SK-MEL-5 (cell line): Measurements from ENCODE around the gene SPINT1.

DNA sequence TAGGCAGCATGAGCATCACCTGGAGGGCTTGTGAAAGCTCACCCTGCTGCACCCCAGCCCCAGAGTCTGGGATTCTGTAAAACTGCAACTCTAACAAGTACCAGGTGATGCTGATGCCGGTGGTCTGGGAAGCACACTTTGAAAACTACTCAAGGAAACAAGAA is 1.9 kb downstream of the THBS1 start:
RAMPAGE:
- cytosol, long total RNA: no peak
- long total RNA: no peak
- nucleus, long total RNA: no peak

RAMPAGE:
- cytosol, long total RNA: no peak
- long total RNA: no peak
- nucleus, long total RNA: no peak
Observed at GRCh38 chr15:39592062-39592389, 11.1 kb downstream of the THBS1 start.

GRCh38 chr15:39593993-39594826 is 13.3 kb downstream of the THBS1 start:
RAMPAGE:
- cytosol, long total RNA: no peak
- long total RNA: no peak
- nucleus, long total RNA: no peak

RAMPAGE:
- cytosol, long total RNA: no peak
- long total RNA: no peak
- nucleus, long total RNA: no peak
Observed at GRCh38 chr15:39595290-39596490, 14.8 kb downstream of the THBS1 start.

GRCh38 chr15:40040019-40040549 is 1.1 kb upstream of the SRP14 start:
RAMPAGE:
- cytosol, long total RNA: no peak
- long total RNA: no peak
- nucleus, long total RNA: no peak

DNA sequence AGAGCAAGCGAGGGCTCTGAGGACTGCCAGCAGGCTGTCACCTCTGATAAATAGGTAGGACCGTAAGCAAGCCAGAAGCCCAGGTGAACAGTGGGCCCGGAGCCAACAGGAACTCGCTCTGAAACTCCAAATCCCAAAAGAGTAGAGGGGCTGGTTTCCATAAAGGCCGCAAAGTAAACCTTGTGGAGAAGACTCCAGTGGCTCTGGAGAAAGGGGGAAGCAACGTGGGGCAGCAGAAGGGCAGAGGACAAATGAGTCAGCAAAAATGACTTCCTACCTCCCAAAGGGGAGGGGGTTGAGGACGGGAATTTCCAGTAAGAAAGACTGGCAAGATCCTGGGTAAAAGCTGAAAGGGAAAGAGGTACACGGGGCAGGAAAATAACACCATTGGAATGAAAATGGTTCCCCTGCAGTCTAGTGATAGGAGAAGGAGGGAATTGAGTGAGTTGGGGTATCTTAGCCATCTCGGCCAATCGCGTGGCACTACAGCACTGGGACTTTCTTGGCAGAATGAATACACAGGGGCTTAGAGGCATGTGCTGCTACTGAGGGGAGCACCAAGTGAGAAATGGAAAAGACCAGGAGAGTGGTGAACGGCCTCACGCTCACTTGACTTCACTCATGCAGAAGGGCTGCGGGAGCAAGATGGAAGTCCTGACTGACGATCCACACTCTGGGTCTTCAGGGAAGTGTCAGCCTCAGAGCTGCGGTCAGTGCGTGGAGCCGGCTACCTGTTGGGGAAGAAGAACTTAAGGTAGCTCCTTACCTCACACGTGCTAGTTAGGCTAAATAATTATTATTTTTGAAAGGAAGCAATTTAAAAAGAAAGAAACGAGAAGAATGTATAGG is 33.2 kb downstream of the BMF start:
RAMPAGE:
- cytosol, long total RNA: no peak
- long total RNA: no peak
- nucleus, long total RNA: no peak

DNA sequence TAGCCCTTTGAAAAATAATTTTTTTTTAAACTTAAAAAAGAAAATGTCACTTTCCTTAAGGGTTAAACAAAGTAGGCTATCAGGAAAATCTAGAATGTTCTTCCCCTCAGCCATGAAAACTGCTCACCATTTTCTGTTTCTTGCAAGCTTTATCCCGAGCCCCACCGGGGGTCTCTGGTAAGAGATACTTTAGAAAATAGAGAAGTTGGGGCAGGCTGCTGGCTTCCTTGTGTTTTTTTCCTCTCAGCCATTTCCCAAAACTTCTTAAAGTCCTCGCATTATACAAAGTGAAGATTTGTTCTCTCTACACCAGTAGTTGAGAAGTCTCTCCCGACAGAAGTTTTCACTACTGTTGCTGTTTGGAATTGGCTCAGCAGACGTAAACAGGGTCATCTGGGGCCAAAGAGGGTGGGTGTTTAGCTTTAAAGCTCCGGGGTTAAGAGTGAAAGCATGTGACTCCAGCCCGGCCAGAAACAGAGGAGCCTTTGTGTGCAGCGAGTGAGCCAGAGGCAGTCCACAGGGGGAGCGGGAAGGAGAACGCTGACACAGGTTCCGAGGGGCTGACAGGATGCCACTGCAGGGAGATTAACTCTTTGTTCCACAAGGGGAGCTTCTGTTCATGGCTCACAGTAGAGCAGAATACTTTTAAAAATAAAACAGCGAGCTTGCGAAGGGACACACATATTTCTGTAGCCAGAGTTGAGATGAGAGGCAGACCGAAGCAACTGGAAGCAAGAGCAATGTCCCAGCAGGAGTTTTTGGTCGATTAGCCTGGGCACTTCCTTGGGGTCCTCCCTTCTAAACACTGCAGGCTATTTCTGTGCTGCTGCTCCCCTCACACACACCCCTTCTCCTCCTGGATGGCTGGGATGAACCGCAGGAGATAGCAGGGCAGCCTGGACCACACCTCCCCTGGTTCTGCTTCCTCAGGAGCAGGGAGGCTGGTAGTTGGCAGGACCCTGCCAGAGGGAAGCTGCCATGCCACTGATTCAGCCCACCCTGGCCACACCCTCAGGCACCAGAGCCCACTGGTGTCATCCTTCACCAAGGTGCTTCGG is 26.9 kb downstream of the BMF start:
RAMPAGE:
- cytosol, long total RNA: no peak
- long total RNA: no peak
- nucleus, long total RNA: start-site peak on the minus strand centred at position 337 of the sequence, 41 bp wide, 59 and 8 reads in 2 replicates

GRCh38 chr15:40097661-40098482 is 10.8 kb downstream of the BMF start:
RAMPAGE:
- cytosol, long total RNA: no peak
- long total RNA: no peak
- nucleus, long total RNA: no peak

DNA sequence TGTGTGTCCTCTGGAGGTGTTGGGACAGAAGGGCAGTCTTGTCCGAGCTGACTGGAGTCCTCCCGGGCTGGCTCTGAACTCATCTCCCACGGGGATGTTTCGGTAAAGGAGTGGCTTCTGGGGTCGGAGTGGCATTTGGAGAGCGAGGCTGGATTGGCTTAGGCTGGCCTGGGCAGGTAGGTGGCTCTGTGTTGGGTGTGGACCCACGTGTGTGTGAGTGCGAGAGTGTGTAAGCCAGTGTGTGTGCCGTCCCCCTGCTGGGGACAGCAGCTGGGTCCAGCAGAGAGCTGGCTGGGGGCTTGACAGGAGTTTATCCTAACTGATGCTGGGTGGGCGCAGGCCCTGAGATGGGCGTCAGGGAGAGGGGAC is 748 bp downstream of the PAK6 start:
RAMPAGE:
- cytosol, long total RNA: no peak
- long total RNA: no peak
- nucleus, long total RNA: no peak

DNA sequence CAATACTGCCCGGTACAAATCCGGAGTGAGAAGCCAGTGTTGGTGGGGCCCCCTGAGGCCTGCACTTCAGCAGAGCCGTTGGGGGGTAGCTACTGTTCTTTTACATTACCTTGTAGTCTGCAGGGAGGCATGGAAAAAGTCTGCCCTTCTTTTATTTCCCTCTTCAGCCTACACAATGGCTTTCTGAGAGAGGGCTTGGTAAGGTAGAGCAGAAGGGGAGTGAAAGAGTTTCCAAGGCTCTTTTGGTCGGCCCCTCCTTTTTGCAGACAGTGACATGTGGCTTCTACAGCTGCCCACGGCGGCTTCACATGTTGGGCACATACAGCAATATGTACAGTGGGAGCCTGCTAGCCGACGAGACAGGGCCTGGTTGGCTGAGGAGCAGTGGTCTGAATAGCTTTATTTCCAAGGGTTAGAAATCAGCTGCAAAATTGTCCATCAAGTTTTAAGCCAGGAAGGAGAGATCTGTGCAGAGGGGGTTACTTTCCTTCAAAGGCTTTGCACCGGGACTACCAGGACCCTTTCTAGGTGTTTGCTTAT is 4.0 kb downstream of the INAFM2 start:
RAMPAGE:
- cytosol, long total RNA: no peak
- long total RNA: no peak
- nucleus, long total RNA: no peak

DNA sequence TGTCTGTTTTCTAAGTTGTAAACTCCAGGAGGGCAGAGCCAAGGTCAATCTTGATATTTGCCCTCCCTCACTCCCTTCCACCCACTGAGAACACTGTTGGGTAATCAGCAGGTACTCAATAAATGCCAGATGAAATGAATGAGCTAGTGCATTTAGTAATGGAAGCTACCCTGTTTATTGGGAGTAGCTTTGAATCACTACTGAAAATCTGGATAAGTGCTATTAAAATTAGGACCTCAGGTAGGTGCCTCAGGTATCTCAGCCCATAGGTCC is 311 bp upstream of the KNSTRN start:
RAMPAGE:
- cytosol, long total RNA: no peak
- long total RNA: no peak
- nucleus, long total RNA: no peak

RAMPAGE:
- cytosol, long total RNA: no peak
- long total RNA: no peak
- nucleus, long total RNA: no peak
Observed at GRCh38 chr15:40389428-40390516, 7.3 kb downstream of the KNSTRN start.

GRCh38 chr15:40506842-40507408 is 36.1 kb downstream of the CHST14 start:
RAMPAGE:
- cytosol, long total RNA: no peak
- long total RNA: no peak
- nucleus, long total RNA: no peak

DNA sequence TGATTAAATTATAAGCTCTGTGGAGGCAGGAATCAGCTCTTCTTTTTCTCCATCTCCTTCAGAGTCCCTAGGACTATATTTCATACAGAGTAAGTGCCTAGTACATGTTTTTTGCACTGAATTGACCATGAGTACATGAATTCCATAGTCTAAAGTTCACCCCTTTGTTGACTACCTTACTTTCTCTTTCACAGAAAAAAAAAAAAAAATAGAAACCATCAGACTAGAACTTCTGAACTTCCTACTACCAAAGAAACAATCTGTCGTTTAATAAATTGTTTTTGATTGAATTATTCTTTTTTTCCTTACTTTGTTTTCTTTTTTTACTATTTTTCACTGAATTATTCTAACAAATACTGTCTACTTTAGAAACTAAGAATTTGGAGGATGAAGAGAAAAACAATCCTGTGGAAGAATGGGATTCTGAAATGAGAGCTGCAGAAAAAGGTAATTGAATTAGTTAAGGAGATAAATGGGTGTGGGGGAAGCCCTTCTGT is 45.0 kb upstream of the RAD51 start:
RAMPAGE:
- cytosol, long total RNA: no peak
- long total RNA: no peak
- nucleus, long total RNA: no peak

DNA sequence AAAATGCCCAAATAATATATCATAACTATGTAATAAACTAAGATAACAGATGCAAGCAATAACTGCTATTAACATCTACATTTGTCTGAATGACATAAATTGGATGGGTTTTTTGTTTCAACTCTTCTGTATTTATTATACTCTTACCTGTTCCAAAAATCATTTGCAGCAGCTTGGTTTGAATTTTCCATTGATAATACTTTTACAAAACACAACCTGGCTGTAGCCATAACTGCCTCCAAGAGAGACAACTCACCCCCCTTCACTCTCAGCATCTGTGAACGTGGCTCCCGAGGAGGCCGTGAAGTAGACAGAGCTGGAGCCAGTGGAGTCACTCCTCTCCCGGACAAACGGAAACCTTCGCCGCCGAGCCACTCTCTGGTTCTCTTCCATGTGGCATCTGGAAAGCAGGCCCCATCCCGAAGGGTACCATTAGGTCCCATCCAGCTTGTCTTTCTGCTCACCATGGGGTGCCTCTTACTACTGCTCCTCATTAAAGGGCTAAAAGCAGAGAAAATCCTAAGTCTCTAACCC is 3.8 kb downstream of the RMDN3 start:
RAMPAGE:
- cytosol, long total RNA: no peak
- long total RNA: no peak
- nucleus, long total RNA: no peak

DNA sequence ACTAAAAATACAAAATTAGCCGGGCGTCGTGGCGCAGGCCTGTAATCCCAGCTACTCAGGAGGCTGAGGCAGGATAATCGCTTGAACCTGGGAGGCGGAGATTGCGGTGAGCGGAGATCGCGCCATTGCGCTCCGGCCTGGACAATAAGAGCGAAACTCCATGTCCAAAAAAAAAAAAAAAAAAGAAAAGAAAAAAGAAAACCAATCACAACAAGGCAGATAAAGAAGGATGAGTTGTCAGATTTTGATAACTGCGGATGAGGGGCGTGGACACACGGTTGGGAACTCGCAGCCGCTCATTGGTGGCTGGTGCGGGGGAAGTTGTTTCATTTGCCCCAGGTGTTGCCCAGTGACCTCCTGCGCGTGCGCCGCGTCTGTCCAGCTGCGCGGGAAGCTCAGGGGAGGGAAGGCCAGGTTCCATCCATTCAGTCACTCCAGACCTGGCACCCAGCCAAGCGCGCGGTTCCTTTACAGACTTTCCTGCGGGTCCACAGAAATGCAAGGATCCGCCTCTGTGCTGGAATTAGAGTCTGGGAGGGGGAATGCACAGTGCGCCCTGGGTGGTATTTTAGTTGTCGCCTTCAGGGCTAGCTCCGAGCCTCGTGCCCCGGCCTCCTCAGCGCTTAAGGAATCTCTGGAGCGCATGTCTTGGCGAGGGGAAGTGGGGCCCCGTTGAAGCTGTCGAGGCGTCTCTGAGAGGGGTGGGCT is 769 bp upstream of the GCHFR start:
RAMPAGE:
- cytosol, long total RNA: no peak
- long total RNA: no peak
- nucleus, long total RNA: no peak

DNA sequence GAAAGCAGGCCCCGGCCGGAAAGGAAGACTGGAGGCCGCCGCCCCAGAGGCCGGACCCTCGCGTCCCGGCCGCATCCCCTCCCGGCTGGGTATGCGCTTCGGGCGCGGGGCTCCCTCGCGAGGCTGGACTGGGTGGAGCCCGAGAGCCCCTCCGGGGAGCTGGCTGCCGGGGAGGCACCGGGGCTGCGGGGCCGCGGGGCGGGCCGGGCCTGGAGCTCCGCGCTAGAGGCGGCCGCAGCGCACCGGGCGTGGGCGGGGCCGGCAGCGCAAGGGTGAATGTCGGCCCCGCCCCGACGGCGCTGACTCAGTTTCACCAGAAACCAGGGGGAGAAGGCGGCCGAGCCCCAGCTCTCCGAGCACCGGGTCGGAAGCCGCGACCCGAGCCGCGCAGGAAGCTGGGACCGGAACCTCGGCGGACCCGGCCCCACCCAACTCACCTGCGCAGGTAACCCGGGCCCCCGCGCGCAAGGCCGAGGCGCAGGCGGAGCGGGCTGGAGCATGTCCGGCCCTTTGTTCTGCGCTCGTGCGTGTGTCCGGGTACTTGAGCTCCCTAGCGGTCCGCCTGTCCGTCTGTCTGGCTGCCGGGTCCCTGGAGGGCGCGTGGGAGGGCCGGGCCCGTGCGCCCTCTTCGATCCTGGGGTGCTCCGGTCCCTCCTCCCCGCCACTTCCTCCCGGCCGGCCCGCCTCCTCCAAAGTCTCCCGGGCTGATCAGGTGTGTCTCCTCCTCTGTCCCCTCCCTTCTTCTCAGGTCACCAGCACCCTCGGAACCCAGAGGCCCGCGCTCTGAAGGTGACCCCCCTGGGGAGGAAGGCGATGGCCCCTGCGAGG is at the start of gene SPINT1:
Gene SPINT1, plus strand, starts transcription at position 307 of the 828 bp plus-strand sequence.
RAMPAGE:
- cytosol, long total RNA: no peak
- long total RNA: no peak
- nucleus, long total RNA: no peak

DNA sequence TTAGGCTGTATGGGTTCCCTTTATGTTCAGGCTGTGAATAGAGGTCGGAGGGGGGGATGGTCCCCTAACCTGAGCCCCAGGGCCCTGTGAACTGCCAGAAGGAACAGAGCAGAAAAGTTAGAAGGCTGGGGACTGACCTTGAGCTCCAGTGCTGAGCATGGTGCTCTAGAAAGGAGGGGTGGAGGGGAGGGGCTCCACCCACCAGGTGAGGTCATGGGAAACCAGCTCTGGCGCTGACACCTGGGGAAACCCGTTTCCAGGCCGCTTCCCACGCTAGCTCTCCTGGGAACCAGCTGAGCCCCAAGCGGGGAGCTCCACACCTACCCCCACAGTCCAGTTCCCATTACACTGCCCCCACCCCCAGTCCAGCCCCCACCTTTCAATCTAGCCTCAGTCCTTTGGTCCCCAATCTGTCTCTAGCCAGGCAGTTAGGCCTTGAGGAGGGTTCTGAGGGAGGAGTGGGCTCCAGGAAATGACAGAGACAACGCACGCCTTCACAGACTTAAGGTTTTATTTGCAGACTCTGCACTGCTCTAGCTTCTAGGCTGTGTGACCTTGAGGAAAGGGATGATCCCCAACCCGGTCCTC is 2.2 kb downstream of the RHOV start:
RAMPAGE:
- cytosol, long total RNA: no peak
- long total RNA: no peak
- nucleus, long total RNA: no peak

DNA sequence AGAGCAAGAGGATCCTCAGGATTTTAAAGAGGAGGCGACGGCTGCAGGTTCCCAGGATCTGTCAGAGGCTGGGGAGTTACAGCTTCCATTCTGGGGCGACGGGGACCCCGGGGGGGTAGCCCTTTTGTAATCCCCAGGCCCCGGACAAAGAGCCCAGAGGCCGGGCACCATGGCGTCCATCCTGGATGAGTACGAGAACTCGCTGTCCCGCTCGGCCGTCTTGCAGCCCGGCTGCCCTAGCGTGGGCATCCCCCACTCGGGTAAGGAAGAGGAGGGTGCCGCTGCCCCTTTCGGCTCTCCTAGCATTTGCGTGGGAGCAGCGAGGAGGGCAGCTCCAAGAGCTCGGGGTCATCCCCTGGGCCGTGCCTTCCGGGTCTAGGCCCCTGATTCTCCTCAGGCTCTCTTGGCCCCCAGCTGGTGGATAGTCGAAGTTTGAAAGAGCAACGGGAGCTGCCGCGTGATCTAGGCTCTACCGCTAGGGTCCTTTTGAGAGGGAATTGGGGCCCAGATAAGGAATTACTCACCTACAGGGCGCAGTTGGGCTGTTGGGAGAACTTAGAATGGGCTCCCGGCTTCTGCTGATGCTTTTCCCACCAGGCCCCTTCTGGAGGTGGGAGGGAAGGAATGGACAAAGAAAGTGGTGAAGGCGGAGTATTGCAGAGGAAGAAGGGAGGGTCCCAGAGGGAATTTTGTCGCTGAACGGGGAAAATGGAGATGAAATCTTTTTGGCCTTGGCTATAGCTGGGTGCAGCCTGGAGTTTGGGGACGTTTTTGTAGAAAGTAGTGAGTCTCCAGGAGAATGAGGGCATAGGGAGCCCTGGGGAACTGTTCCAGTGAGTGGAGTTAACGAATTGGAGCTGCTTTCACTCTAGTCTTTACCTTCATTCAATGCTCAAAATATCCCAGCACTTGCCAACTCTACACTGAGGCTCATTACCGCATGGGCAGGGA is 625 bp downstream of the VPS18 start:
RAMPAGE:
- cytosol, long total RNA: no peak
- long total RNA: no peak
- nucleus, long total RNA: no peak

RAMPAGE:
- cytosol, long total RNA: no peak
- long total RNA: no peak
- nucleus, long total RNA: no peak
Observed at GRCh38 chr15:40905914-40906277, 11.6 kb downstream of the VPS18 start.